Camera-type eye (tissue), 1 donor: ENCODE measurements around a stretch of chr3.

- RAMPAGE, long total RNA, result no peak
Observed at GRCh38 chr3:114036494-114037023, 19.8 kb downstream of the CCDC191 start.

- RAMPAGE, long total RNA, result no peak
Observed at GRCh38 chr3:114057099-114057323, 474 bp downstream of the QTRT2 start.

DNA sequence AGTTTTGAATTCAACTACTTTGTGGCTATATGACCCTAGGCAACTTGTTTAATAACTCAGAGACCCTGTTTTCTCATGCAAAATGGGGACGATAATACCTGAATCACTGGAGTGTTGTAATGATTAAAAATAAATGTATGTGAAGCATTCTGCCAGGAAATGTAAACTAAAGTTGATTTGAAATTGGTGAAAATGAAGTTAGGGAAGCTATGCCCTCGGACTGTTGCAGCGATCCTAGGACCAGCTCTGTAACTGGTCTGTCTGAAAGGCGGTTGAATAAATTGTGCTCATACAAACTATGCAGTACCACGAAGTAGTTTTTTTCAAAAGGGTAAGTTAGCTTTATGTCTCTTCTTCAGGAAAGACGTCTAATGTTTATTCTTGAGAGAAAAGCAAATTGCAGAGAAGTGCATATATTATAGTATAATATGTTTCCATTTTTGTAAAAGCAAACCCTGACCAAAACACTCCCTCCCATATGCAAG is 829 bp downstream of the QTRT2 start:
- RAMPAGE, long total RNA, result no peak

- RAMPAGE, long total RNA, result no peak
Observed at GRCh38 chr3:114152417-114153201, 26.2 kb downstream of the DRD3 start.

DNA sequence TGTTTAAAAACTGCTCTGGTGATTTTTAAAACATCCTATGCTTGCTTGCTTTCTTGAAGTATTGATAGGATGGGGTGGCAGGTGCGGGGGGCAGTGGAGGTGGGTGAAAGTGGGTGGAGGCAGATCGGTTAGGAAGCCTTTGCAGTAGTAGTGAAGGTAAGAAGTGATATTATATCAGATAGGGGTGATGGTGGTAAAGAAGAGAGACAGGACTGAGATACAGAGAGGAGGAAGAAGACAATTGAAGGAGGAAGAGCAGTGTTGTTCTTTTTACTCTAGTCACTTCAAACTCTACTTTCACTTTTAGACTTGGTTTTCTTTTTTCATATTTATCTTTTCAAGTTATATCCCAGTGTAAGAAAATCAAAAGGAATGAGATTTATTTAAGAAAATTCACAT is 11.0 kb downstream of the ZNF80 start:
- RAMPAGE, long total RNA, result no peak

DNA sequence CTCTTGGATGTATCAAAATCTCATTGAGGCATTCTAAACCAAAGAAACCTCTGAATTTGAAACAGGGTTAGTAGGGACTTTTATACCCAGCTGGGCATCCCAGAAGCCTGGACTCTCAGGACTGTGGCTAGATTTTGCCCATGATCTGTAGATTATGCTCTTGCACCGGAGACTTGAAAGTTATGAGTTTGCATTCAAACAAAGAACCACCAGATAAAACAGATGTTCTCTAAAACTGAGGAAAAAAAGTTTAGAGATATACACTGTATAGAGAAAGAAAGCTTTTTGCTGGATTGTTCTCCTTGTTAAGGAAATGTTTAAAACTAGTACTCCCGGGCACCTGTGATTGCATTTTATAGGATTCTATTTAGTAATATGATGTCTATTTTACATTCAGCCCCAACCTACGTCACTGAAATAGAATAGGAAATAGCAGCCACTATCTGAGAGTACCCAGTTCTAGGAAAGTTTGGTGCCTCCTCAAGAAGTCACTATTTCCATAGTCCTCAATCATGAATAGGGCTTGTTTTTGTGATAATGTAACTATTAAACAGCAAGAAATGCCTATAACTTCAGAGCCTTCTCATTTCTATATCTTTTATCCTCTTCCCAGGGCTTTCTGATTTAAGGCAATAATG is 38.4 kb downstream of the TIGIT start:
- RAMPAGE, long total RNA, result no peak

DNA sequence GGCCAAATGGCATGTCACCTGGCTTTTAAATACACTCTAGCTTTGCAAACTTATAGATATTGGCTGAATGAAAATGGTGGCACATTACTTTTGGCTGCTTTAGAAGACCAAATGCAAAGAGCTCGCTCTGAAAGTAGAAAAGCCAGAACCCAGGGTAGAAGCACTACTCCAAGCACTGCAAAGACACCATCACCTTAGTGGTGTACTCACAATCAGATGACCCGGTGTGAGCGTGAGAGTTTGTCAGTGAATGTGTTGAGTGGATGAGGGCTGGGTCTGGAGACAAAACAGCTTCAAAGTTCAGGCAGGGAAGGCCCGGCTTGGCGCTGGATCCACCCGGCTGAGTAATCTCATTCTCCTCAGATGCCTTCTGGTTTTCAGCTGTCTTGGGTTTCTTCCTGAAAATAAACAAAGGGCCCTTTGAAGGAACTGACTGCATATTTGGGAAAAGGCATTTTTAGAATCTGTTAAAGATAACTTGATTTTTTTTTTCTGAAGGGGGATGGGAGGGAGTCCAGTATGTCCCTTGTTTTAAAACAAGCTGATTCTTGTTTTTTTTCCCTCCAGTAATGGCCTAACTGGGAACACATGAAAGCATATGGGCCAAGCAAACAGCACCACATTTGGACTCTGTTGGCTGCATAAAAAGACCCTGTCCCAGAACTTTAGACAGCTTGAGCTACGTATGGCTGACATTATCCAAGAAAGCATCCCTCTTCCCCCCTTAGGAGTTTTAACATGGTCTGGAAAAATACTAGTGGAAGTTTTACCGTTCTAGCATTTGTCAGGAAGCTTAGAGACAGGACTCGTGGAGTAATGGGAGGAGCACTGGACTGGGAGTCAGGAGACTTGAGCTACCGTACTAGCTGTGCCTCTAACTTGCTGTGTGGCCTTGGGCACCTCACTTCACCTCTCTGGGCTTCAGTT is 86.4 kb downstream of the TIGIT start:
- RAMPAGE, long total RNA, result no peak

DNA sequence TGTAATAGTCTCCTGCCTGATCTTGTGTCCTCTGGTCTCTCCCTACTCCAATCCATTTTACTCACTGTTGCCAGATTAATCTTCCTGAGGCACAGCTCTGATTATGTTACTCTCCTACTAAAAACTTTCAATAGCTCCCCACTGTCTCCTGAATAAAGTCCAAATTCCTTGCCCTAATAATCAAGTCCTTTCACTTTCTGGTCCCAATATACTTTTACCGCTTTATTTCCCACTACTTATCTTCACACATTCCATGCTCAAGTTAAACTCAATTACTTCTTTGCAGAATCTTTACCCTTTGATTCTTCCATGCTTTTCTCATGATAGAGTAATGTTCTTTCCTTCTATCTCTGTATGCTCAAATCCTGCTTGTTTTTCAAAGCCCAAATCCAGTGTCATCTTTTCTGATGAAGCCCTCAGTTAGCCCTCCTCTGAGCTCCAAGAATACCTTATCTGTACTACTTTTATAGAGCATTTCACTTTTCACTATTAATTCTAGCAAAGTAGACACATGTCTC is 181.1 kb downstream of the TIGIT start:
- RAMPAGE, long total RNA, result no peak

GRCh38 chr3:114611992-114612441 is 318.2 kb downstream of the TIGIT start:
- RAMPAGE, long total RNA, result no peak

DNA sequence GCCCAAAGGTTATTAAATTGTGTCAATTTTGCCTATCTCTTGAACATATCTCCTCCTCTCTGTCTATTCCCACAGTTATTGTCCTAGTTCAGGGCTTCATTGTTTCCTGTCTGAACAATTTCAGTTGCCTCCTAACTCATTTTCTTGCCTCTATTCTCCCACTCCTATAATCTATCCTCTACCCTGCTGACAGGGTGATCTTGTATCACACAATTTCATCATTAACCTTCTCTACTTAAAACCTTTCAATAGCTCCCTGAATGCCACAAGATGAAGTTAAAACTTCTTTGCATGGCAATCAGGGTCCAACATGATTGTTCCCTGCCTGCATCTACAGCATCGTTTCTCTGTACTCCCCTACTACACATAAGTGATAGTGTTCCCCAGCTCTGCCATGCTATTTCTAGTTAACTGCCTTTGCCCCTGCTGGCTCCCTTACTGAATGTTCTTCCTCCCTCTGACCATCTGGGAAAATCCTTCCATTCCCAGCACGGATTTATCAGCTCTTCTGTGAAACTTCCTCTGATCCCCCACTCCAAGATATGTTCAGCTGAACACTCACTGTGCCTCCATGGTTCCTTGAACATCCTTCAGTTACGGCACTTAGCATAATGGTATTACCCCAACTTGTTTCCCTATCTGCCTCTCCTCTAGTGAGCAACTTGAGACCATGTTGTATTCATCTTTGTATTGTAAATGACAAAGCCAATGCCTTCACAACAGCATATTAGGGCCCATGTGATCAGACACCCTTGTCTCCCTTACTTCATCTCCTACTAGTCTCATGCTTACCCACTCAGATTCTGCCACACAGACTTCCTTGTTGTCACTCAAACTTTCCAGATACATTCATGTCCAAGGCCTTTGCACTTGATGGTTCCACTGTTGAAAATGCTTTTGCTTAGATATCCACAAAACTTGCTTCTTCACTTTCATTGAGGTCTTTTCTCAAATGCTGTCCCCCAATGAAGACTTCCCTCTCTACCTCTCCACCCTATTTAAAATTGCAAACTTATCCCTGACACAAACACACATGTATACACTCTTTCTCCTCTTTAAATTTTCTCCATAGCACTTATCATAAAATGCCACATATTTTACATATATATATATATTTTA is 323.4 kb downstream of the TIGIT start:
- RAMPAGE, long total RNA, result no peak

- RAMPAGE, long total RNA, result no peak
Observed at GRCh38 chr3:114709002-114709568, 415.3 kb downstream of the TIGIT start.

GRCh38 chr3:114774867-114775429 is 372.1 kb downstream of the ZBTB20 start:
- RAMPAGE, long total RNA, result no peak

- RAMPAGE, long total RNA, result no peak
Observed at GRCh38 chr3:114874319-114874810, 272.7 kb downstream of the ZBTB20 start.

- RAMPAGE, long total RNA, result no peak
Observed at GRCh38 chr3:115071216-115072209, 75.6 kb downstream of the ZBTB20 start.

- RAMPAGE, long total RNA, result no peak
Observed at GRCh38 chr3:115148606-115148930, 1.5 kb upstream of the ZBTB20 start.

DNA sequence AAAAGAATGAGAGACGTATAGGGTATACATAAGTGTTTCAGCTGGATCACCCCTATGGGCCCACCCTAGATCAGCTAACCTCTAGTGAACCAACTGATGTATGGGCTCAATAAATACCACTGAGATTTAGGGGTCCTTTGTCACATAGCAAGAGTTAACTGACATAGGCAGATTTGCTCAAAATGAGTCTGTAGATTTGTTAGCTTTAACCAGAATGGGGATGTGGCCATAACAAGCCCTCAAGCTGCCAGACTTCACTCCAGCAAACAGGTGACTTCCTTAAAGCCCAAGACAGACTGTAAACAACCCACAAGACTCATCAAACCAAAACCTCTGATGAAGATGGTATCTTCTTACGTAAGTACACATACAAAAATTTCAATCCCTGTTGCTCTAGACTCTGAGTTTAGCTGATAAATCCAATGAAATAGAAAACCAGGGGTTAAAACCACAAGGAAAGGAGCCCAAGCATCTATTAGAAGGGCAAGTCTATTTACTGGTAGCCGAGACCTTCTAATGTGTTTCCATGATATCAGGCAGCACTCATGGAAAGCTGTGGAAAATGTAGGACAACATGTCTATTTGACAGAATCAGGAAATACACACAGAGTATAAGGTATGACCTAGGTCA is 18.2 kb upstream of the ZBTB20 start:
- RAMPAGE, long total RNA, result no peak

GRCh38 chr3:115239549-115240115 is 92.5 kb upstream of the ZBTB20 start:
- RAMPAGE, long total RNA, result no peak

DNA sequence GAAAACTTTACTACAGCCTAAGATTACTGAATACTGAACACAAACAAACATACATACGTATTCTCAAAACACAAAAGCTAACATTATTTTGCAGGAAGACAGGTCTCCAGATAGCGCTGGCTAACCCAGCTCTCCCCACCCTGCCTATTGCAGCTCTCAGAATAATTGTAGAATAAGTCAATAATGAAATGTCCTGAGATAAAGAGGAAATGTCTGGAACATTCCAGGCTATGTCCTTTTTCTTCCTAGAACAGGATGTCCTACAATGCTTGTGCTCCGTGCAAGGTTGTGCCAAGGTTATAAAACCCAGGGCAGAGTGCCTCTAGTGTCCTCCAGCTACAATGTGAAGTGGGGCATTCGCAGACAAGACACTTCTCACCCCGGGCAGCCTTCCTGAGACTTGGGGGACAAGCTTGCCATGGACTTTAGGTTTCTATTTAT is 1164.8 kb upstream of the LSAMP start:
- RAMPAGE, long total RNA, result no peak

GRCh38 chr3:117873343-117873783 is 1161.3 kb downstream of the IGSF11 start:
- RAMPAGE, long total RNA, result no peak

GRCh38 chr3:118809919-118810251 is 224.8 kb downstream of the IGSF11 start:
- RAMPAGE, long total RNA, result no peak